Ureter (tissue), 1 donor: ENCODE results near the genes TRIM49D1 and TRIM49C.

DNA sequence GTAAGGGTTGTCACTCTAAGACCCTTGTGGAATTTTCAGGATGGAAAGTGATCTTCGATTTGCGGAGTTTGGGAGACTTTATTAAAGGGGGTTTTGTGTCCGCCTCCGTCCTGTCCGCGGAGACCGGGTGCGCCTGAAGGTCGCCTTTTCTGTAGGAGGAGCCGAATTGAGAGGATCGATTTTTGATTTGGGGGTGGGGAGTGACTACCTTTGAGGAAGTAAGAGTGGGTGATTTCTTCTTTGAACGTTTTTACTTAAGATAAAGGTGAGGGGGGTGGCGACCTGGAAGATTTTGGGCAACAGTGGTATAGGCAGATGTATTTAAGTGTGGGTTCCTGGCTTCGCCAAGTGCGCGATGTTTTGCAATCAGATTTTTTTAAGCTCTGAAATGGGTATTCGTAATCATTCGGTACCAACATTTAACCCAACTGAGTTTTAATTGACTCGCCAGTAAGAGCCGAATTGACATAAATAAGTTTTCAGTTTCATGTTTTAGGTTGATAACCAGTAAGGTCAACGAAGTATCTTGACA, 1.3 kb downstream of the EED start:
- PRO-cap: no peak

DNA sequence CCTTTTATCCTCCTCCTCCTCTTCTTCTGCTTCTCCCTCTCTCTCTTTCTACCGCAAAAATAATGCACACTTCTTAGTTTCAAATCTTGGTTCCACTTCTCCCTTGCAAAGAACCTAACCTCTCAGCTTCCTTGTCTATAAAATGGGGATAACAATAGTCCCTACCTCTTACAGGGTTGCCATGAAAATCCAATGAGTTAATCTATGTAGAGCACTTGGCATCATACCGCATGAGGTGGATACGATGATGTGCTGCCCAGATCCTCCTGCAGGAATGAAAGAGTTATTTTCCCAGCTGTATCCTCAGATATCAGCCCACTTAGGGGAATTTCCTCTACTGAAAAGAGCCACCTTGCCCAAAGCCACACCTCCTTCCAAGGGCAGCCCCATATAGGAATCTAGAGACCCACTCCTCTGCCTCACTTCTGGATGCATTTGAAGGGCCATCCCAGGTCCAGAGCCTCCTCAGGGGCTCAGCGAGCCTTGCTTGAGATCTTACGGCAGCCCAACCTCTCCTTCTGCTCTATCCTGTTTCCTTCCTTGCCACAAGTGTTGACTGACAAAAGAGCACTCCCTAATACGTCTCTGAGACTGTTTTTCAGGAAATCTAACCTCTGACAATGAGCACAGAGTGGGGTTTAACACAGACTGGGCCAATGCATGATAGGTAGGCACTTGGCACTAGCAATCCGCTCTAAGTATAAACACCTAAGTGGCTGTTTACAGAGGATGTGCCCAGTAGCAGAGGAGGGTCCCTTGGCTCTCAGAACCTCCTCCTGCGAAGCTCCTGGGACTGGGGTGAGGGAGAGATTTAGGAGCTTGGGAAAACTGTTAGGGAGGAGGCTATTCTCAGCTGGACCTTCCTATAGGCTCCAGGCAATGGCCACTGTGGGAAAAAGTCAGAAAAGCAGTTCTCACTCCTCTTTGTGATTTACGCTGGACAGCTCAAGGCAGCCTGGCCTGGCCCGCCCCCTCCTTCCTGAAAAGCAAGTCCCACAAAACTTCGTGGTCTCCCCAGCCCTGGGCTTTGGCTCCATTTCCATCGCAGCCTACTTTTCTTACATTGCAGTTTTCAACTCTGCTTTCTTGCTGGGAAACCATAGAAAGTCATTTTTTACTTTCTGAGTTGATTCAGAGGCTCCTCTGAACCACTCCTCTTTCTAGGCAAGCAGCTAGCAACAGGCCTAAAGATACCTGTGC, 128.7 kb downstream of the CCDC81 start:
- PRO-cap: no peak

GRCh38 chr11:86523884-86524377, 149.2 kb downstream of the CCDC81 start:
- PRO-cap: no peak

DNA sequence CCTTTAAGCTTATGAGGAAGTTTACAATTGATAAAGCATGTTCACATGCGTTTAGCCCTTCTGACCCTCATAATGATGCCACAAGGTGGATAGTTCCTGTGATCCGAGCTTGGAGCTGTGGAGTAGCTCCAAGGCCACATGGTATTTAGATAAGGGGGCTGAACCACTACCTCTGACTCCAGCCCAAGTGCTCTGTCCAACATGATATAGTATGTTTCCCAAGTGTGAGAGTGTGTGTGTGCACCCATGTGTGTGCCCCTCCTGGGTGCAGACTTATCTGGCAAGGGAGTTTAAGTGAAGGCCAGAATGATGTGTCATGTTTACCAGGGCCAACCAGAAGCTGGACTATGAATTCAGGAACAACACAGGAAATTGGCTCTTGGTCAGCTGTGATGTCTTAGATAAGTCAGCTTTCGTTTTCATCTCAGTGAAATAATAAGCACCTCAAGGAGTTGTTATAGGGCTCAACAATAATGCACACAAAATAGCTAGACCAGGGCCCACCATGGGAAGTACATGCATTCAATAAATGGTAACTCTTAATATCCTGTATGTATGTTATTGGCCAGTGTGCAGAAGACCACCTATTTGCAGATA, 176.6 kb downstream of the CCDC81 start:
- PRO-cap: no peak

- PRO-cap: no peak
Observed at GRCh38 chr11:86570295-86570896, 195.7 kb downstream of the CCDC81 start.

- PRO-cap: no peak
Observed at GRCh38 chr11:86578142-86578924, 203.6 kb downstream of the CCDC81 start.

DNA sequence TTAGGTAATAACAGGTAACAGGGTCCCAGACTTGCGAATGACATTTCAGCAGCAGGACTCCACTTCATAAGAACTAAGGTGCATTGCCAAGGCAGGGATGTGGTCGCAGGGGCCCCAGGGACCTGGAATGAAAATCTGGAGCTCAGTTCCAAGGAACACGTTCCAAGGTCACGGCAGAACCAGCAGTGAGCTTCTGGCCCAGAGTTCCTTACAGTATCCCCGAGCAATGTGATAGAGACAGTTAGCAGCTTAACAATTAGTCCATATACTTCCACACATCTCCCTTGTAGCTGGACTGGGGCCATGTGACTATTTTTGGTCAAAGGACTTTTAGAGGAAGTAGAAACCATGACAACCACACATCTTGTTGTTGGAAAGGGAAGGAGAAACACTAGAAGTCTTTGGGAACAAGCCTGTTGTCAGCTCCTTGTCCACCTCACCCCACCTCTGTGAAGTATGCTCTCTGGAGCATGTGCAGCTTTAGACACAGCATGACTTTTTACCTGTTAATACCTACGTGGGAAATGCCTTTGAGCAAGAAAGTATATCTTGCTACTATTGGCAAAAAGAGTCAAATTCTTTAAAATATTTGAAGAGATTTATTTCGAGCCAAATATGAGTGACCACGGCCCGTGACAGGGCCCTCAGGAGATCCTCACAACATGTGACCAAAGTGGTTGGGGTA, 203.1 kb upstream of the PRSS23 start:
- PRO-cap: no peak

- PRO-cap: no peak
Observed at GRCh38 chr11:86628715-86629464, 171.5 kb upstream of the PRSS23 start.

DNA sequence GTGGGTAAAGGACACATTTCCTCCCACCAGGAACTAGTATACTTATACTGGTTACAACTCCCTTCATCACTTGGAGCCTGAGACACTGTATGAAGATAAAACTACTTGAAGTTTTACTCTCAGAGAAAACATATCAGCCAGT, 171.0 kb upstream of the PRSS23 start:
- PRO-cap: no peak

DNA sequence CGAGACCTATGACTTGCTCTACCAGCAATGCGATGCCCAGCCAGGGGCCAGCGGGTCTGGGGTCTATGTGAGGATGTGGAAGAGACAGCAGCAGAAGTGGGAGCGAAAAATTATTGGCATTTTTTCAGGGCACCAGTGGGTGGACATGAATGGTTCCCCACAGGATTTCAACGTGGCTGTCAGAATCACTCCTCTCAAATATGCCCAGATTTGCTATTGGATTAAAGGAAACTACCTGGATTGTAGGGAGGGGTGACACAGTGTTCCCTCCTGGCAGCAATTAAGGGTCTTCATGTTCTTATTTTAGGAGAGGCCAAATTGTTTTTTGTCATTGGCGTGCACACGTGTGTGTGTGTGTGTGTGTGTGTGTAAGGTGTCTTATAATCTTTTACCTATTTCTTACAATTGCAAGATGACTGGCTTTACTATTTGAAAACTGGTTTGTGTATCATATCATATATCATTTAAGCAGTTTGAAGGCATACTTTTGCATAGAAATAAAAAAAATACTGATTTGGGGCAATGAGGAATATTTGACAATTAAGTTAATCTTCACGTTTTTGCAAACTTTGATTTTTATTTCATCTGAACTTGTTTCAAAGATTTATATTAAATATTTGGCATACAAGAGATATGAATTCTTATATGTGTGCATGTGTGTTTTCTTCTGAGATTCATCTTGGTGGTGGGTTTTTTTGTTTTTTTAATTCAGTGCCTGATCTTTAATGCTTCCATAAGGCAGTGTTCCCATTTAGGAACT, 8.4 kb downstream of the PRSS23 start:
- PRO-cap: no peak

DNA sequence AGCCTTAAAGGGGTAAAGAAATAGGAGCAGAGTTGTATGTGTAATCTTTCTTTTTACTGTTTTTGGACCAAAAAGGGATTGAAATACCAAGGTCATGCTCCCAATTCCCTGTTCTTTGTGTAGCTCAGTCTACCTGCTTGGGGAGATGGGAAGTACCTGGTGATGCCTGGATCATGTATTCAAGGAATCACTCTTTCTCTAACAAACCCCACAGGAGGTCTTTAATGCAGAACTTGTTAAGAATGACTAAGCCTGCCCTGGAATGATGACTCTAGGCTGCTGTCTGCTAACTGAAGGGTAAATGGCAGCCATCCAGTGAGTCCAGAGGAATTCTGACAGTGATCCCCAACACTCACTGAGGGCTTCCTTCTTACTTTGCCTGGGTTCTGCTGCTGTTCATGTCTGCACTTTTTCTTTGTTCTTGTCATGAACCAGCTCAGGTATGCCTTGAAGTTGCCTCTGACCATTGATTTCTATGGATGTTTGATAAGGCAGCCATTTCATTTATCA, 11.3 kb downstream of the PRSS23 start:
- PRO-cap: no peak

GRCh38 chr11:86812077-86812316, 11.7 kb downstream of the PRSS23 start:
- PRO-cap: no peak

- PRO-cap: no peak
Observed at GRCh38 chr11:86916098-86916777, 39.0 kb downstream of the FZD4 start.

- PRO-cap: no peak
Observed at GRCh38 chr11:86941916-86942802, 13.0 kb downstream of the FZD4 start.

DNA sequence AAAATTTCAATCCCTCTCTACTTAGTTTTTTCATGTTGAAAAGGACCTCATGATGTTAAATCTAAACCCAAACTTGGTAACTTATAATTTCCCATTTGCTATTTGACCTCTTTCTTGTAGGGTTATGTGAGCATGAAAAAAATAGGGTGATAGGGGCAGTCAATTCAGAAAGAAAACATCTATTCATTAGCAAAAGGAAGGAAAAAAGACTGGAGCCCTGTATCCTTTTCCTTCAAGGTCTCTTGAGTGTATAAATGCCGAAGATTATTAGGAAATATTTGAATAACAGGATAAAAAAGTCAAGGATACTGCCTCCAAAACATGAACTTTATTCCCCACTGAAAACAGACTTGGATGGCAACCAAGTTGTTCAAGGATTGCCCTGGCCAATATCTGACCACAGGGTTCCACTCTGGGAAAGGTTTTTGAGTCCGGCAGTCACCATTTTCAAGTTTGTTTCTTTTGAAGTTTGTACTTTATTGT, 23.9 kb upstream of the FZD4 start:
- PRO-cap: no peak

DNA sequence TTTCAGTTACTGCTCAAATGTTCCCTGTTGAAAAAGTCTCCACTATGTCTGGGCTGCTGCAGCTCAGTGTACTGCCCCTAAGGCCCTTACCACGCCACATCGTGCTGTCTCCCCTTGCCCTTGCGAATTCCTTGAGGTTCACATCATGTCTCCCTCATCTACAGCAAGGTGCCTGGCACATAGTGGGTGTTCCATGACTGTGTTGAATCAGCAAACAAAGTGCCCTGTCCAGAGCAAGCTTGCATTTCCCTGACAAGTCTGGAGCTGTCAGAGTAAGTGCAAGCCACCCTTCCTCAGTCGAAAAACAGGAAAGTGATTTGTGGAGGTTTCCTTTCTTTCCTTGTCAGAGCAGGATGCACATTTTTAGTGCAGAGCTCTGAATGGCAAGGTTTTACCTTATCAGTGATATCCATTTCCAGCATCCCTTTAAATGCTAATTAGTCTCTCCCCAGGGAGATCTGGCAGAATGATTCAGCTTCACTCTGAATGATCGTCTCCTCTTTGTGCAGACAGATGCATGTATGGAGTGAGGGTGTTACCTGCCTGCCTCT, 331.2 kb downstream of the TMEM135 start:
- PRO-cap: no peak

GRCh38 chr11:88307809-88308506, 29.6 kb downstream of the CTSC start:
- PRO-cap: no peak

GRCh38 chr11:89922189-89922420, at the start of gene TRIM49D1:
TRIM49D1 (minus strand) TSS chr11:89922245.
- PRO-cap: no peak

- PRO-cap: no peak
Observed at GRCh38 chr11:90030691-90031381, at the start of gene TRIM49C. TRIM49C (plus strand) TSS chr11:90031106.

DNA sequence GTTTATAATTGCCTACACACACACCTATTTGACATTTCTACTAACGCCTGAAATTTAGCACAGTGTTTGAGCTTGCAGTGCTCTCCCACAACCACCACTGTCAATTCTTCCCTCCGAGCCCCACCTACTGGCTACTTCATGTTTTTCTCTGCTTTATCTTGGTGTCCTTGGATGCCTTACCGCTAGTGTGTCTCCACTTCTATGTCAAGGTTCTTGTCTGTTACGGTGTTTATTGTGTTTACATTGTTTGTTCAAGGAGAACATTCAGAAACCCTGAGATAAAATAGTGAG, 39.0 kb upstream of the SLC36A4 start:
- PRO-cap: no peak